Endodermal cell (in vitro differentiated cells): ENCODE data around the gene TMC6.

DNA sequence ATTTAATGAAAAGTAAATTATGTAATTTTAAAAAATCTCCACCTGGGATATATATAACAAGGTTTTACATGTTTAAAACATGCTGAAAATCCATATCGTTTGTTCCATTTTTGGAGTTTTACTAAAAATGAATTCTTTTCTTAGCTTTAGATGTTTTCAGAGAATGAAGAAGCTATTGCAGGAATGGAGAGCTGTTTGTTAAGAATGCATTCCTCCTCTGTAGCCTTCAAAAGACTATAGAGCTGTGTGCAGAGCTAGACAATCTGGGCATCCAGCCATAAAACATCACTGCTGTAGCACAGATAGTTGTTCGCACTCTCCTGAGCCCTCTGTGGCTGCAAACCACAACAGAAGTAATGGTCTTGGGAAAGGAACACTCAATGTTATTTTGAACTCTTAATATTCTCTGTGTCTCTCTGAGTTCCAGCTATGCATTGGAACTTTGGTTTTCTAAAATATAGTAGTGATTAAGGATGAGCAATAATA lies 4.9 kb downstream of the TNRC6C start:
- PRO-cap: no peak

GRCh38 chr17:78003841-78004506 lies 45.5 kb downstream of the TNRC6C start:
- PRO-cap: no peak

DNA sequence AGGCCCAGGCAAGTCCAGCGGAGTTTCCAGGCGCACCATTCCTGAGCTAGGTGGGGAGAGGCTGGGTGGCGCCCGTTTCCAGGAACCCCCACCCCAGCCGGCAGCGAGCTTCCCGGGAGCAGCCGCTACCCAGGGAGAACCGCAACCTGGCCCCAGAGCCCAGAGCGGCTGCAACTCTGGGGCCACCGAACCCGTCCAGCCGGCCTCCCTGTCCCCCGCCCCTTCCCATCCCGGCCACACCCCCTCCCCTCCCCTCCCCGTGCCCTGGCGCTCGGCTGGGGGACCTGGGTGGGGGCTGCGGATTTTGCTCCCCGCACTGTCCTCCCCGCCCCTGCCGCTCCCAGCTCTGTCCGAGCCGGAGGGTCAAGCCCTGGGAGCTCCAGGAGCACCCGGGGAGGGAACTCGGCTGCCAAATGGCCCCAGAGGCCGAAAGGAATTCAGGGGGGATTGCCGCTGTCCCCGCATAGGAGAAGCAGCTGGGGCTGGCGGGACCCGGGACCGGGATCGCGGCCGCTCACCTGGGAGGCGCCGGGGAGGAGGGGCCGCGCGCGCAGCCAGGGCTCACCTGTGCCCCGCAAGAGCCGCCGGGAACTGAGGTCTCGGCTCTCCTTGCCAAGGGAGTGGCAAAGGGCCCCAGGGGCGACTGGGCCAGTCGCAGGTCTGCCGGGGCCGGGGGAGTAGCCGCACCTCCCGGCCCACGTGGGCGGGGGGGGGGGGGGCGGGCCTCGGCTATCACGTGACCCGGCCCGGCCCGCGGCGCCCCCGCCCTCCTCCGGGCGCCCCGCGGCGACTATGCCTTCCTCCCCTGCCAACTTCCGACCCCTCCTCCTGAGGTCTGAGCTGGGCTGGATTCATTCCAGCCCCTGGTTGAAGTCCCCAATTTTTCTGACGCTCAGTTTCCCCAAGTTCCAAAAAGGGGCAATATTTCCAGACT lies at the start of gene TMC6:
TMC6 (minus strand) TSS at position 662 of the 934 bp plus-strand sequence.
- PRO-cap: bidirectional peak, plus-strand start at position 349 of the sequence, minus-strand start at position 178 of the sequence; bidirectional peak, plus-strand start at position 626 of the sequence, minus-strand start at position 593 of the sequence

- PRO-cap: no peak
Observed at GRCh38 chr17:78145102-78145997, 835 bp upstream of the C17orf99 start.

GRCh38 chr17:78256350-78257221 lies 25.2 kb downstream of the TMEM235 start:
- PRO-cap: bidirectional peak, plus-strand start at chr17:78256938, minus-strand start at chr17:78256786

- PRO-cap: no peak
Observed at GRCh38 chr17:78322591-78323473, 37.0 kb downstream of the SOCS3 start.

GRCh38 chr17:78377776-78378114 lies 704 bp upstream of the PGS1 start:
- PRO-cap: no peak

DNA sequence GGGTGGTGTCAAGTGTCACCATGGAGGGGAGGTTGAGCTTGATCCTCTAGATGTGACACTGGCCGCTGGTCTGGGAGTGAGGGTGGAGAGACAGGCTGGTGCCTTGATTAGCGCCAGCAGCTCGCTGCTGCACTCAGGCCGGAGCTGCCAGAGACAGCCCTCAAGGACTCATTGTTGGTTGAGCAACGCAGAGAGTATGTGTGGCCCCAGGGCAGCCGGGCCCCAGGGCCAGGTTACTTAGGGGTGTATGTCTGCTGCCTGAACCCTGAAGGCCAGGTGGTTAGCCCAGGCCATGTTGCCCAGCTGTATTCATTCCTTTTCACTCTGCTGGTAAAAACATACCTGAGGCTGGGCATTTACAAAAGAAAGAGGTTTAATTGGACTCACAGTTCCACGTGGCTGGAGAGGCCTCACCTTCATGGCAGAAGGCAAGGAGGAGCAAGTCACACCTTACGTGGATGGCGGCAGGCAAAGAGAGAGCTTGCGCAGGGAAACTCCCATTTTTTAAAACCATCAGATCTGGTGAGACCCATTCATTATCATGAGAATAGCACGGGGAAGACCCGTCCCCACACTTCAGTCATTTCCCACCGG lies 89.5 kb upstream of the DNAH17 start:
- PRO-cap: no peak

DNA sequence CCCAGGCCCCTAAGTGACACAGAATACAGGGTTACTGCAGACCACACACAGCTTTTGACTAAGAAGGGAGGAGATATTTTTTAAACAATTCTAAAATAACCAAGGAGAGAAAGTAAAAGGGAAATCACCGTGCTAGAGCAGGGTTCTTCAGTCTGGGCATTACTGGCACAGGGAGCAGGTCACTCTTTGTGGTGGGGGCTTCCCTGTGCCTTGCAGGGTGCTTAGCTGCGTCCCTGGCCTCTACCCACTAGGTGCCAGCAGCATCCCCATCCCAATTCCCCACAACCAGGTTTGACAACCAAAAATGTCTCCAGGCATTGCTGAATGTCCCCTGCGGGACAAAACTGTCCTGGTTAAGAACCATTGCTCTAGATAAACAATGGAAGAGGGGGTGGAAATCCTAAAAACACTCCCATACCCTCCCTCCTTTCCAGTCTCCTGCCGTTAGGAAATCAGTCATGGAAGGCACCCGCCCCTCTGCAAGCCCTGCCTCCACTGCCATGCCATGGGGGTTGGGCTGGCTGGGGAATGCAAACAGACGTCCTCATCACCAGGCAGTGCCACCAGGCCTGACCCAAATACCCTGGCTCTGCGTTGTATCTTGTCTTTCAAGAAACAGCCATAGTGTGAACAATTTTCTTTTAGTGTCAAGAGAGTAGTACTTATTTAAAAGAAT lies 57.7 kb downstream of the CYTH1 start:
- PRO-cap: no peak

- PRO-cap: no peak
Observed at GRCh38 chr17:78743018-78743857, 38.8 kb downstream of the CYTH1 start.

GRCh38 chr17:78759581-78760321 lies 22.3 kb downstream of the CYTH1 start:
- PRO-cap: no peak

DNA sequence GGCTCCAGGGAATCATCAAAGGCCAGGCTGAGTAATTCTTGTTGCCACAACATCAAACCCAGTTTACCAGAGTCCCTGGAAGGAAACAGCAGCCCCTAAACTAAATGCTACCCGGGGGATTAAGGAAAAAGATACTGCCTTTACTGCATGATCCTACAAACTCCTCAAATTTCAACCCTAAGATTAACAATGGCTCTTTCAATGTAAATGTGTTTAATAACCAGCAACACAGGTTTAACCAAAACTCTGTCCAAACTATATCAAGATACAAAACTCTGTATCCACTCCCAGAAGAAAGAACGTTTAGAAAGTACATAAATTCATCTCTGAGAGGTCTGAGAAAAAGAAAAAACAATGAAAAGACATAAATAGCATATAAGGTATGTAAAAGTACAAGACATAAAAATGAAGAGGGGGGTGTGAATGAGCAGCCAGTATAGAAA lies 15.6 kb downstream of the CYTH1 start:
- PRO-cap: no peak

DNA sequence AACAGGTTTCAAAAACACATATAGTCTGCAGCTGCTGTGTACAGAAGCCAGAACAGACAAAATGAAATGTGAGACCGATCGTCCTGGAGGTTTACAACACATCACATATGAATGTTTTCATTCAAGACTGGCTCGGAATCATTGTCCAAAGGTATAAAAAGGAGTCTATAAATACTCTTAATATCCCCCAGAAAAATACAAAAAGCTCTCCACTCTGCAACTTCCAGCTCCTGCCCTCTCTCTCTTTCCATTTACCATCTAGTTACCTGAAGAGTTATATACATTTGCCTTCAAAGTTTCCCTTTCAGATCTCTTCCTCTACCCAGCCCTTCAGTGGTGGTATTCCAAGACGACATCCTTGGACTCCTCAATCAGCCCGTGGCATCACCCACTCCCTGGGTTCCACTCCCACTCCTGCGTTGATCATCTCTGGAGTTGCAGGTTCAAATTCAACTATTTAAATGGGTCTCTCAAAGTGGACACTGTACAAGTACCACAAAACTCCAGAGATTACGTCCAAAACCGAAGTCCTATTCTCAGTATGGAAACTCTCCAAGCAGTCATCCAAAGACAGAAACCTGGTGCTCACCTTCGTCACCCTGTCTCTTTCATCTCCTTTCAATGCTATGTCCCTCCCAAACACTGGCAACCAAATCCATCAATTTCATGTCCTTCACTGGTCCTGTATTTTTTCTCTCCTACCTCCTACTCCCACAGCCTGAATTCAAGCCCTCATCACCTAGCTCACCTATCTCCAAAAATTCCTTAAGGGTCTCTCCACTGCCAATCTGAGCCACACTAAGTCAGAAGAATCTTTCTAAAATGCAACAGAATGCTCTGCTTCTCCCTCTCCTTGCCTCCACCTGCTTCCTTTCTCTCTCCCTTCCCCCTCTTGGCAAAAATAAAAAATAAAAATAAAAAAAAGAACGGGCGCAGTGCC lies 13.9 kb downstream of the CYTH1 start:
- PRO-cap: no peak

DNA sequence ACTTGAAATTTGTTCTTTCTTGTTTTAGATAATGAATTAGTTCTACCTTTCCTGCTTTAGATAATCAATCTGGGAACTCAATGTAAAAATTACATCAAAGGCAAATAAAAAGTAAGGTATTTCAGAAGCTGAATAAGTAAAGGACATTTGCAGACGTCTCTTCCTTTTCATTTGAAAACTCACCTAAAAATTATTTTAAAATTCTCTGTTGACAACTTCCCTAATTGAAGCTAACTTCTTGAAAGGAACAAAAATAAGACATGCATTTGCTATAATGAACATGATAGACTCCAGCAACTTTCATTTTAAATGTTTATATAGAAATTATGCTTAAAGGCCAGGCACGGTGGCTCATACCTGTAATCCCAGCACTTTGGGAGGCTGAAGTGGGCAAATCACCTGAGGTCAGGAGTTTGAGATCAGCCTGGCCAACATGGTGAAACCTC lies 6.5 kb downstream of the CYTH1 start:
- PRO-cap: no peak

- PRO-cap: no peak
Observed at GRCh38 chr17:78779338-78779600, 2.8 kb downstream of the CYTH1 start.

GRCh38 chr17:78779601-78780705 lies 2.1 kb downstream of the CYTH1 start:
- PRO-cap: no peak

GRCh38 chr17:78787770-78788208 lies 5.7 kb upstream of the CYTH1 start:
- PRO-cap: no peak

- PRO-cap: no peak
Observed at GRCh38 chr17:78879503-78880322, 23.3 kb downstream of the CEP295NL start.

GRCh38 chr17:78898395-78898693 lies 4.7 kb downstream of the CEP295NL start:
- PRO-cap: no peak

GRCh38 chr17:78962141-78962990 lies 17.4 kb downstream of the LGALS3BP start:
- PRO-cap: no peak